Spinal cord (tissue), 3 donors: ENCODE measurements around a stretch of chr18.

GRCh38 chr18:35084510-35085048 lies 43.4 kb downstream of the MAPRE2 start:
- PRO-cap = no peak
- RAMPAGE, long total RNA = no peak

GRCh38 chr18:35136057-35136750 lies 95.0 kb downstream of the MAPRE2 start:
- PRO-cap = no peak
- RAMPAGE, long total RNA = no peak

- PRO-cap = no peak
- RAMPAGE, long total RNA = no peak
These were observed 910 bp downstream of the ZNF396 start for GRCh38 chr18:35376151-35376702.

- PRO-cap = no peak
- RAMPAGE, long total RNA = no peak
These were observed 10.0 kb upstream of the ZNF396 start for GRCh38 chr18:35387185-35387552.

DNA sequence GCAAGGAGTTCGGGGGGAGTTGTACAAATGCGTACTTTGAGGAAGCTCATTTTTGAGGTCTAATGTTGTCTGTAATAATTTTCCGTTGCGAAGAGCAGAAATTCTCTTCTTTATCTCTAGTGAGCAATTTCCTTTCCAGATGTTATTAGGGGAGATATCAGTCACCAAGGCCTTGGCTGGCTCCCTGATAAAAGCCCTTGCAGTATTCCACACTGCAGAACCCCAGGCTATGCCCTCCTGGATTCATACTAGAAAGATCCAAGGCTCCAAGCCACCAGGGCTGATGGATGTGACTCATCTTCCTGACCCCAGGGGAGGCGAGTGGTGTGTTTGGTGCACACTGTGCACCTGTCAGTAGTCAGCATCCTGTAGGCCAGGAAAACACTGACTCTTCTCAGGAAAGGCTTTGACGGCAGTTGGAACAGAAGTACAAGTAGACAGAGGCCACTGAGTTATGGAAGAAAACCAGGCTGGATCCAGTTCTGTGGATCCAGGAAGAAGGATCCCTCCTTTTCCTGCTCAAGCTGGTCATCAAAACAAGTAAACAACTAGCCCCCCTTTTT lies 34.6 kb downstream of the INO80C start:
- PRO-cap = no peak
- RAMPAGE, long total RNA = no peak

DNA sequence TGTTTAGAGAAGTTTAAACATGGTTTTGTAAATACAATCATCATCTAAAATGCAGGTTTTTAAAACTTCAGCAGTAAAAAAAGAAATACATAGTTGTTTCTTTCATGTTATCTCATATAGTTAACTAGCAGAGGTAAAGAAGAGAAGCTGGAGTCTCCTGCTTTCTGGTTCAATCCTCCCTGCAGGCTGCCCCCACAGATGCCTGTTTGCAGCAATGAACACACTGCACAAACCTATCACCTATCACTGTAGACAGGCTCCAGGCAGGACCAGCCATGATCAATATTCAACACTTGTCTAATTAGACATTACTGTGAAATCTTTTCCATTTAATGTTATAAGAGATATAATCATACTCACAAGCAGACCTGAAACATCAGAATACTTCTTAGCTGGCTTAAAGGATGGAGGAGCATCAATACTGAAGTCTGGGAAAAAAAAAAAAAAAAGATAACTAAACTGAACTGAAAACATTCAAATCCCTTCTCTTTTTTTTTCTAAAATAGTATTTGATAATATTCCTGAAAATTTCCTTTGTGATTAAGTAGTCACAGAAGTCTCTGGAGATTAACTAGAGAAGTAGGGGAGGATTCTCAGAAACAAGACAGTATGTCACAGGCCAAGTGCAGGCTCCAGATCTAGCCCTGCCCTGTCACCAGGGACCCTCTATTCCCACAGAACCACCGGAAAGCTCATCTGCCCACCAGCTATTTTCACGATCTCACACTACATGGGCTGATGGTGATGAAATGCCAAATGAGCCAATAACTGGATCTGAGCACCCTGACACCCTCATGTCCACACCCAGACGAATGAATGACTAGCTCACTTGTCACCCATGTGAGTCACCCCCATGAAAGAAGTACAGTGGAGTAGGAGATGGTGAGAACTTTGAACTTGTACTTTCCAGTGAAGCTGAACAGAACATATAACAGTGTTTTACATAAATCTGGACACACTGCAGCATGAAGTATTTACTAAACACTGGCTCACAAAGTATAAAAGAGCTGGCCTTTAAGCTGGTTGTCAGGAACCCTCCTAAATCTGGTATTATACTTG lies 19.5 kb downstream of the INO80C start:
- PRO-cap = no peak
- RAMPAGE, long total RNA = no peak

DNA sequence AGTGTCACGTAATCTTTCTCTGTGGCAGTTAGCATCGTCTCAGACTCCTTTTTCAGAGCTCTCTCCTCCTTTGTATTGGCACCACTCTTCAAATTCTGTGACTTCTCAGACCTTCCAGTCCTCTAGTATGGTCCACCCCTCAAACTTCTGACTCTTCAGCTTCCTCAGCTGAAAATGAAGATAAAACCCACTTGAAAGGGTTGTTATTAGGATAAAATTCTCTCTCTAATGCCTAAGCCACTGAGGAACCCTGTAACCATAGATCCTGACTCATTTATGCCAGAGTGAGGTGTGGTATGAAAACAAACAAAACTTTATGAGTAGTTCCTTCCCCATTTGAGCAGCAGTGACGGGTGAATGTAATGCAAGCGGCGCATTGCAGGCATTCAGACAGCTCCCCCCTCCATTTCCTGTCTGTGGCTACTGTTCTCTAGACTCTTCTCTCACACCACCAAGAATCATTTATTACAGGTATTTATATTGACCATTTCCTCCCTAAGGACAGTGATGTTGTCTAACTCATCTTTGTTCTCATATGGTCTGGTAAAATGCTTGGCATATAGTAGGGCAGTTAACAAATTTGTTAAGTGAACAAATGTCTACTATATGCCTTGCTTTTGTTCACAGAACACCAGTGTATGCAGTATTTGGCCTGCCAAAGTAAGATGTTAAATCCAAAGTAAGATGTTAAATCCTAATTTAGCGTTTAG lies 35.3 kb downstream of the GALNT1 start:
- PRO-cap = no peak
- RAMPAGE, long total RNA = no peak

- PRO-cap = no peak
- RAMPAGE, long total RNA = no peak
These were observed 149.1 kb downstream of the GALNT1 start for GRCh38 chr18:35730494-35731121.

- PRO-cap = no peak
- RAMPAGE, long total RNA = no peak
These were observed 20.2 kb downstream of the ELP2 start for GRCh38 chr18:36149880-36150385.

GRCh38 chr18:36155874-36156437 lies 26.3 kb downstream of the ELP2 start:
- PRO-cap = no peak
- RAMPAGE, long total RNA = no peak

DNA sequence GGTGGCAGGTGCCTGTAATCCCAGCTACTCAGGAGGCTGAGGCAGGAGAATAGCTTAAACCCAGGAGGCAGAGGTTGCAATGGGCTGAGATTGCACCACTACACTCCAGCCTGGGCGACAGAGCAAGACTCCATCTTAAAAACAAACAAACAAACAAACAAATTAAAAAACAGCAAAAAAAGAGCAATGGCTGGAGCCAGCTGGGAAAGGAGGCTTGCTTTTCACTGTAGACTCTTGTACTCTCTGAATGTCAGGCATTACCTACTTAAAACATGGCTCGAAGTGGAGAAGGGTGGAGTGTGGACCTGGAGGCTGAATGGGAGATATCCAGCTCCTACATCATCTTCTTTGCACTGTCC lies 32.2 kb downstream of the MOCOS start:
- PRO-cap = no peak
- RAMPAGE, long total RNA = no peak

DNA sequence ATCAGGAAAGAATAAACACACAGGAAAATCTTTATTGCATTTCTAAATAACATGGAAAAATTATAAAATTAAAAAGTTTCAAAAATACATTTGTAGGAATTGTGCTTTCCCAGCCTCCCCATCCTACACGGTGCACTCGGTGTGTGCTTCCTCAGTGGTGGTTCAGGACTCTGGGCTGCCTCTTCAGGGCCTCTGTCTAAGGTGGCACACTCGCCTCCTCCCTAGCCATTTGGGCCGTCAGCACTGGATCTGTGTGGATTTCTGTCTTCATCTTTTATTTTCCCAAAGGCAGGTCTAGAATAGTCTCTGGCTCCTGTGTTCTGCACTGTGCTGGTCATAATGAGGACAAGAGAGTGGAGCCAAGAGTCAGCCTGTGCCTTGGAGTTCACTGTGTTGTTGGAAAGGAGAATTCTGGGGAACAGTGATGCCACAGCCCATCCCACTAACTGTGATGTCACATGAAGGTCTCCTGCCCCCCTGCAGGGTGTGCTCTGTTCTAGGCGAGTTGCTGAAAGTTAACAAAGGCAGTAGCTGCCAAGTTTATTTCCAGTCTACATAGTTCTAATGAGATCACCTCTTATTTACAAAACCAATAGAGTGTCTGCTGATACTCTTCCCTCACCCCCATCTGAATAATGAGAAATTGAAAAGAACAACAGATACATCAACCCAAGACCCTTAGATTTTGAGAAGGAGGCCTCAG lies 248.6 kb downstream of the TPGS2 start:
- PRO-cap = no peak
- RAMPAGE, long total RNA = no peak

GRCh38 chr18:36829318-36829626 lies 345 bp downstream of the KIAA1328 start:
- PRO-cap = no peak
- RAMPAGE, long total RNA = no peak

DNA sequence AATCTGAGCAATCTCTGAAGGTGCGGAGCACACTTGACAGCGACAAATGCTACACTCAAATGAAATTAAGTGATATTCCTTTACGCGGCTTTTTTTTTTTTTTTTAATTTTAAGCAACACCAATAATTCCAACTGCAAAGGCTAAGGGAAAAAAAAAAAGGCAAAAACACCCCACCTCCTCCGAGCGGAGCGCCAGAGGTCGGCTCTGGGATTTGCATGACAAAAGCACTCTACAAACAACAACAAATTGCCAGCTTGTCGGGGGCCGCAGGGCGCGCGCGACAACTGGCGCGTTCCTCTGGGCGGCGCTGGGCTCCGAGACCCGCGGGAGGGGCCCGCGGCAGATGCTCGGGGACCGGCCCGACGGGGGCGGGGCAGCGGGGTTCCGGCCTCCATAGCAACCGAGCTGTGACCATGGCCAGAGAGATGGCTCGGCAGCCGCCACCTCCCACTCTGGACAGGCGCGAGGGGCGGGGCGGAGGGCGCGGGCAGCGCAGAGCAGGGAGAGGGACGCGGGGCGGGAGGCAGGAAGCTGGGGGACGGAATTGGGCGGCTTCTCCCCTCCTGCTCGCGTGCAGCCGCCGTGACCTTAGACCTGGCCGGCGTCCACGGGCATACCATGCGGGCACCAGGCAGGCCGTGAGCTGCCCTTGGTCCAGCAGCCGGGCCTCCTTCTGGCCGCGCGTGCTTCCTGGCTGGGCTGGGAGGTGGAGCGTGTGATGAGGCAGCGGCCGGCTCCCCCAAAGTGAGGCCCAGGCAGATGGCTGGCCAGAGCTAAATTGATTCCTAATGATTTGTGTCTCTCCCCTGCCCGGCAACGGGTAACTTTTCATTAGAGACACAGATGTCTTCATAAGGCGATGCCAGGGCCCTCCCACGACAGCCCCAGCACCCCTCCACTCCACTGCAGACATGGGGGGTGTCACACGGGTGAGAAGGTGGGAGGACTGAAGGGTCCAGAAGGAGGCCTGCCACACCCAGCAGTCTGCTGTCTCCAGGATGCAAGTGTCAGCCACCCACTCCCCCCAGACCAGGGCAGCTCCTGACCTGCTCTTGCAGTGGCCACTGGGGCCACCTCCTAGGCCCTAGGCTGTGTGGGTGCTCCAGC lies 171.5 kb downstream of the CELF4 start:
- PRO-cap = no peak
- RAMPAGE, long total RNA = no peak

- PRO-cap = no peak
- RAMPAGE, long total RNA = no peak
These were observed 112.6 kb downstream of the CELF4 start for GRCh38 chr18:37452916-37453426.

DNA sequence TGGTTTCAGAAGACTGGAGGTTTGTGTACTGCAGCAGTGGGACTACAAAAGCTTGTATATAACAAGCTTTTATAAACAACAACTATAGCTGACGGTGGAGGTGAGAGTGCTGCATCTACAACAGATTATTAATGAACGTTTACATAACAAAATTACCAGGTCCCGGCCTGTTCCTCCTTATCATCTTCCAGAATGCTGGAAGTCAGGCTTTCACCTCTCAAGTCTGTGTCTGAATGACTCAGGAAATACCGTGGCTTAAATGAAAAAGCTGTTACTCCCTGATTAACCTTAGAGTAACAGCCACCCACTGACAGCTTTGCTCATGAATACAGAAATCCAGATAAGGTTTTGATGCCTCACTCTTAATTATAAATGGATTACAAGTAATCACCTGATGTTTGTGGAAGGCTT lies 885.2 kb upstream of the CELF4 start:
- PRO-cap = no peak
- RAMPAGE, long total RNA = no peak

DNA sequence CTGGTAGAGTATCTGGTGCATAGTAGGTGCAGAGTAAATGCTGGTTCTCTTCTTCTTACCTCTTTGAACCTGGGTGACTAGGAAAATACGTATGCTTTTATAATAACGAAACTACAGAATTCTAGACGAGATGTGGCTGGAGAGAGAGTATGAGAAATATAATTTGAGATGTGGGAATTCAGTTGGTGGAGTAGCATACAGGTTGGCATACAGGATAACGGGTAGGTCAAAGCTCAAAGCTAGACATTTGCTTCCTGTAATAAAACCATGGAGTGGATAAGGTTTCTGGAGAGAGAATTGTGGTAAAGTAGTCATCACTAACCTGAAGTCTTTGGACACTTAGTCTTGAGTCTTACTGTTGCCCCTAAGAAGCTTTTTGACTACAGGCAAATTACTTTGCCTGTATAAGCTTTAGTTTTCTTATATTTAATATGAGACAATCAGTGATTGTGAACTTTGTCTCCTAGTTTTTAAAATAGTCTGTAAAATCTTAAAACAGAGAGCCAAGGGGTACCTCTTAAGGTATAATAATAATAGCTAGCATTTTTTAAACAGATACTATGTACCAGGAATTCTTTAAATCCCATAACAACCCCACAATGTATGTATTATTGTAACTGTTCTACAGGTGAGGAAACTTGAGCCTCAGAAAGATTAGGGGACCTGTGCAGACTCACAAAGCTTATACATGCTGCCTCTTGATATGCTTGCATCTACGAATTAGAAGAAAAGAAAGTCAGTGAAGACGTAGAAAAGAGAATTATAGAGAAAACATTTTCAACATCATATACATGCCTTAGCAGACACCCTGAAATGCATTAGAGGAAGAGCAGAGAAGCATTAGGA lies 42.3 kb downstream of the PIK3C3 start:
- PRO-cap = no peak
- RAMPAGE, long total RNA = no peak

- PRO-cap = no peak
- RAMPAGE, long total RNA = no peak
These were observed 16.3 kb downstream of the SETBP1 start for GRCh38 chr18:44696948-44697483.

GRCh38 chr18:44728255-44728789 lies 47.6 kb downstream of the SETBP1 start:
- PRO-cap = no peak
- RAMPAGE, long total RNA = no peak

DNA sequence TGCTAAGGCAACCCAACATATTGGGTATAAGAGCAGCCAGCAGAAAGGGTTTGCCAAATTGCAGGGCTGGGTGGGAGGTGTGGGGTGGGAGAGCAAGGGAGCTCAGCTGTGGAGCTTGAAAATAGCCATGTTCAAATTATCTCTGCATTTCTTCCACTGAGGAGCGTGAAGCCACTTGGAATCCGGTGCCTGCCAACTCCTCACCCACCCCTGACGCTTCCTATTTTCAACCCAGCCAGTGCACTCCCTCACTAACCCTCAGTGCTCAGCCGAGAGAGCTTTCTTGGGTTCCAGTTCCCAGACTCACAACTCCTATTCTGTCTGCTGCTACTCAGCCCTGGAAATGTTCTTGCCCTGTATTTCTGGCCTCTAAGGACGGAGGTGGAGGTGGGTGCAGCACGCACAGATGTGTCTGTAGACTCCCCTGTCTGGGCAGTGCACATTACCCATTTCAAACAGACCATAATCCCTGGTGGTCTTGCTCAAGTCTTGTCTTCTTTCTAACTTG lies 61.0 kb downstream of the SETBP1 start:
- PRO-cap = no peak
- RAMPAGE, long total RNA = no peak